Helper T cell (primary cell): ENCODE results near the genes PEAR1, OR6K2 and CFAP45.

DNA sequence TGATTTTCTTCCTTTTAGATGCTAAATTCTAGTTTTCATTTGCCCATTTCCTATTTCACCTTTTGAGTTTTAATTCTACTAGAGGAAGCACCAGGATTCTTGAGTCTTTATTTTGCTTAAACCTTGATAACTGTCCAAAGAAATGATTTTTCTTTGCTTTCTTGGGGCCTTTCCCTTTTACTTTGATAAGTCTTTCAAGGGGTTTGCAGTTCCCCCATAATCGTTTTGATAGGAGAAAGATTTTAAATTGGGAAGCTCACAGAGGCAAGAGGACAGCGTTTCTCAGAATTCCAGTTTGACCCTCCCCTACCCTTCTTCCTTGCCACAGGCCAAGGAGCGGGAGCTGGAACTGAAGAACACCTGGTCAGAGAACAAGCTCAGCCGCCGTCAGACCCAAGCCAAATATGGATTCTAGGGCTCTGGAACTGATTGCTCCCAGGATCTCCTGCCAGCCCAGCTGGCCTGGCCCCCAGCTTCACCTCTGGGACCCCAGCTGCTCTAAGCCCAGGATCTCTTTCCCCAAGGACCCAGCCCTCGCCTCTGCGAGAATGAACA is 16.5 kb downstream of the SH2D2A start:
- PRO-cap, 2 experiments: no peak in any of the 2 experiments

- PRO-cap, 2 experiments: no peak in any of the 2 experiments
Observed at GRCh38 chr1:156893322-156894515, at the start of gene PEAR1. Gene PEAR1, plus strand, starts transcription at chr1:156893718.

GRCh38 chr1:157013507-157014326 is 31.8 kb downstream of the ARHGEF11 start:
- PRO-cap, 2 experiments: no peak in any of the 2 experiments

GRCh38 chr1:157274654-157275990 is 136.9 kb upstream of the ETV3 start:
- PRO-cap, 2 experiments: no peak in any of the 2 experiments

DNA sequence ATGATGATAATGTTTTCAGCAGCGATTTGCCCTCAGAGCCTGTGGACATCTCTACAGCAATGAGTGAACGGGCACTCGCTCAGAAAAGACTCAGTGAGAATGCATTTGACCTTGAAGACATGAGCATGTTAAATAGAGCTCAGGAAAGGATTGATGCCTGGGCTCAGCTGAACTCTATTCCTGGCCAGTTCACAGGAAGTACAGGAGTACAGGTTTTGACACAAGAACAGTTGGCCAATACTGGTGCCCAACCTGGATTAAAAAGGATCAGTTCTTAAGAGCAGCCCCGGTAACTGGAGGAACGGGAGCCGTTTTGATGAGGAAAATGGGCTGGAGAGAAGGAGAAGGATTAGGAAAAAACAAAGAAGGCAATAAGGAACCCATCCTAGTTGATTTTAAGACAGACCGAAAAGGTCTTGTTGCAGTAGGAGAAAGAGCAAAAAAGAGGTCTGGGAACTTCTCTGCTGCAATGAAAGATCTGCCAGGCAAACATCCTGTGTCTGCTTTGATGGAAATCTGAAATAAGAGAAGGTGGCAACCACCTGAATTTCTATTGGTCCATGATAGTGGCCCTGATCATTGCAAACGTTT is 9.3 kb upstream of the FCRL3 start:
- PRO-cap, 2 experiments: no peak in any of the 2 experiments

DNA sequence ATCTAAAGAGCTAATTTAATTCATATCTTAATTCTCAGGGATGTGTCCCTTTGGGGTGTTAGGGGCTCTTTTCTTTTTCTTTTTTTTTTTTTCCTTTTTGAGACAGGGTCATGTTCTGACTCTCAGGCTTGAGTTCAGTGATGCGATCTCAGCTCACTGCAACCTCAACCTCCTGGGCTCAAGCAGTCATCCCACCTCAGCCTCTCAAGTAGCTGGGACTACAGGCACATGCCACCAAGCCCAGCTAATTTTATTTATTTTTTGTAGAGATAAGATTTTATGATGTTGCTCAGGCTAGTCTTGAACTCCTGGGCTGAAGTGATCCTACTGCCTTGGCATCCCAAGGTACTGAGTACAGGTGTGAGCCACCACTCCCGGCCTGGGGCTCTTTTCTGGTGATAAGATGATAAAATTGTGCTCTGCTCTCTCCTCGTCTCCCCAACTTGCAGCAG is 15.1 kb downstream of the FCRL1 start:
- PRO-cap, 2 experiments: no peak in any of the 2 experiments

GRCh38 chr1:158002478-158003600 is 9.4 kb downstream of the KIRREL1 start:
- PRO-cap, 2 experiments: no peak in any of the 2 experiments

DNA sequence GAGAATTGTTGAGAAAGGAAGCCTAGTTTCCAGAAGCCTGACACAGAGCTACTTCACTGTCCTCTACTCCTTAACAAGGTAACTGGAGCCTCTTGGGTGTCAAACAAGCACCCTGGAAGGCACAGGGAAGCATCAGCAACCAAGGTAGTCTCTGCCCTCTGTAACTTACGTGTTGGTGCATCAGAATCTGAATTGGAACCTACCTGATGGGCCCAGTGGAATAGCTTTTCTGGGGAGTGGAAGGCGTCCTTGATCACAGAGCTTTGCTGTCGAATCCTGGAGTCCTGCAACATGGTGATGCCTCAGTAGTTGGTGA is 30.7 kb downstream of the SMIM42 start:
- PRO-cap, 2 experiments: no peak in any of the 2 experiments

DNA sequence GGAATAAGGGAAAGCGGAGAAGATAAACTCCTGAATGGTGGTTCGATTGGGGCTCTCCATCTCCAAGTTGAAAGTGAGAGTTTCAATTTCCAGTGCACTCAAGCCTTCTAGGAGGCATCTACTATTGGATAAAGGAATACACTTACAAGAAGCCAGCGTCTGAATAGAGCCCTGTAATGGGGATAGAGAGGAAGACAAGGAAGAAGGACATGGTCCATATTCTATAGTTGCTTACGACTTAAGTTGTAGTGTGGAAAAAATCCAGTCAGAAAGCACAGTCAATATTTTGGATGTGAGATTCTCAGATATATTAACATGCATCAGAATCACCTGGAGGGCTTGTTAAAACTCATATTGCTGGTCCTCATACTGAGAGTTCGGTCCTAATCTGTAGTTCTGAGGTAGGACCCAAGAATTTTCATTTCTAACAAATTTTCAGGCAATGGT is at the start of gene OR6K2:
Gene OR6K2 (minus strand): TSS at position 60 of the 447 bp plus-strand sequence.
- PRO-cap, 2 experiments: no peak in any of the 2 experiments

- PRO-cap, 2 experiments: no peak in any of the 2 experiments
Observed at GRCh38 chr1:158833370-158833670, 2.2 kb downstream of the MNDA start.

GRCh38 chr1:158998915-158999328 is 3.6 kb downstream of the PYDC5 start:
- PRO-cap, 2 experiments: no peak in any of the 2 experiments

DNA sequence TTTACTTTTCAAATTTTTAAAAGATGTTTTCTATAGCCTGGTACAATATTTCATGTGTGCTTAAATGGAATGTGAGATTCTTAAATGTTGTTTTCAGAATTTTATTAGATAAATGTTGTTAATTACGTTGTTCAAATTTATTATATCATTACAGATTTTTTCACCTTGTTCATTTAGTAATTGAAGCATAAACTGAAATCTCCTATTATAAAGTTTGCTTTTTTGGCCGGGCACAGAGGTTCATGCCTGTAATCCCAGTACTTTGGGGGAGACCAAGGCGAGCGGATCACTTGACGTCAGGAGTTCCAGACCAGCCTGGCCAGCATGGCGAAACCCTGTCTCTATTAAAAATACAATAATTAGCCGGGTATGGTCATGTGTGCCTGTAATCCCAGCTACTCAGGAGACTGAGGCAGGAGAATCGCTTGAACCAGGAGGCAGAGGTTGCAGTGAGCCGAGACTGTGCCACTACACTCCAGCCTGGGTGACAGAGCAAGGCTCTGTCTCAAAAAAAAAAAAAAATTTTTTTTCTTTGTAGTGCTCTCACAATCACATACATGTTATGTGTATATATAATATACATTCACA is 1.3 kb downstream of the IFI16 start:
- PRO-cap, 2 experiments: peak in 1 of 2 experiments; most common minus-strand start position 464 of the sequence (in 1)

- PRO-cap, 2 experiments: no peak in any of the 2 experiments
Observed at GRCh38 chr1:159188101-159188800, 16.4 kb upstream of the ACKR1 start.

DNA sequence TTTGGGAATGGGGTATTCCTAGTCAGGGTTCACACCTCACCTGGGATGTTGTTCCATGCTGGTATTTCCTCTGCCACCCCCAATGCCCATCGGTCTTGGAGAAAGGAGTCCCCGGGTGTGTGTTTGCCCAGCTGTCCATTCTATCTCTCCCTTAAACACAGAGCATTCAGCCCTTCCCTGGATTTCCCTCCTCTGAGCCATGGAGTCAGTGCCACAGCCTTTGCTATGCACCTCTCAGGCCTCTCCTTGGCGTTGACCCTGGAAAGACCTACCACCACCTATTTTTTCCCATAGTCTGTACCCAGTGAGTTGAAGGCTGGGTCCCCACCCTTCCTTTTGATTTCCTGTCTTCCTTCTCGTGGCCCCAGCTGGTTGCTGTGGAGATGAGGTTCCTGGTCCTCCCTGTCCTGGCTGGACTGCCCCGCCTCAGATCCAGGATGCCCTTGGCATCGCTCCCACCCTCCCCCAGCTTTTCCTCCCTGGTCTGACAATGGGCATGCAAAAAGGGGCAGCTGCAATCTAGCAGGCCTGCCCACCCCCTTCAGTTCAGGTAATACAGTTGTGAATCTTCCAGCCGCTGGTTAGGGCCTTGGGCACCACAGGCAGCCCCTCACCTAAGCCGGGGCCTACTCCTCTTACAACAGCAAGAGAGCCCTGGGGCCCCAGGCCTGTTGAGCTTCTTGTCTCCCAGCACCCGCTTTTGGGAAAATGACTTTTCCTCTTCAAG is 2.3 kb upstream of the ACKR1 start:
- PRO-cap, 2 experiments: no peak in any of the 2 experiments

GRCh38 chr1:159713257-159713752 is 1.1 kb downstream of the CRP start:
- PRO-cap, 2 experiments: no peak in any of the 2 experiments

GRCh38 chr1:159751769-159752333 is 28.9 kb upstream of the DUSP23 start:
- PRO-cap, 2 experiments: no peak in any of the 2 experiments

DNA sequence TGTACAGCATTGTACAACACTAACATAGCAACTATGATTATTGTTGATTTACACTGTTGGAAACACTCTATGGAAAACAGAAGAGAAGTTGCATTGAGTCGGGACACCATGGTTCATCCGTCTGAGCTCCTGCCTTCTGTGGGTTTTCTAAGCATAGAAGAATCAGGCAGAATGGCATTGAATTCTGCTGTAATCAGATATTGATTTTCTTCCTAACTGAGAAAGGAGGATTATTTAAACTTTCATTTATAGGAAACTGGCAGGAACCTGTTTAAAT is 24.8 kb upstream of the DUSP23 start:
- PRO-cap, 2 experiments: no peak in any of the 2 experiments

DNA sequence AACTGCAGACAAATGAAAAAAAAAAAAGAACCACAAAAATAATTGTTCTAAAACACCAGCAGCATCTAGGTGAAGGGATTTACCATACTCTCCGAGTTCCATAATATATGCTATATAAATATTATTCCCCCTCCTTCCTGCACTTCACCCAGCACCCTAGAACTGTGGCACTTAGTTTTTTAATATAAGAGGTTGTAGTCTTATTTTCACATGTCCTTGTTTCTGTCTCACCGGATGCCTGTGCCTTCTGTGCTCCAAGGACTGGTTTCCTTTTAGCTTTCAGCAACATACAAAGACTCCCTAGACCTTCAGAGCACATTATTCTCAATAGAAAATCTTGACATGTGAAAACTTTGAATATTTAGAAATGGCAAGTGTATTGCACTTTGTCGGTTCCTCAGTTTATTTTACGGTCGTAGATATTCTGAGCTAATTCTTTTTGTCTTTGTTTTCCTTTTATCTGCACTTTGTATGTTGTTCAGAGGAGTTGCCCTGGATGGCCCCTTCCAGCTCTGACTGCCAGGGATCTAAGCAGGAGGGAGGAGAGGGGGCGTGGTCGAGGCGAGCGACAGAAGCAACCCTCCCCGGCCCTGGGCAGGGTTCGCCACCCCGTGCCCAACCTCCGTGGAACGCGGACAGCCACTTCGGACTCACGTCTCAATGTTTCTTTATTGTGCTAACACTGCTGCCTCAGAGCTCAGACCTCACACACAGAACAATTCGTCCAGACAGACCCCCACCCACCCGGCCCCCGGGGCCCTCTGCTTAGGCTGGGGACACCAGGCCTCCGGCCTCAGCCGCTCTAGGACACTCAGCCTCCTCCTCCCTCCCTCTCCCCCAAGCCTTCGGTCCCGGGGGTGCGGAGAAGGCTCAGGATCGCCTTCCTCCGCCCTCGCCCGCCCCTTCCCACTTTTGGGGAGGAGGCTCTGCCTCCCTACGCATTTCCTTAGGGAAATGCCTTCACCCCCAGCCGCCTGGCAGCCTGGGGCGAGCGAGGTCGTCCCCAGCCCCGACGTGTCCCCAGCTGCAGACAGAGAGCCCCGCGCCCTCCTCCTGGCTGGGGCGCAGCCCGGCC is 8.5 kb downstream of the VSIG8 start:
- PRO-cap, 2 experiments: no peak in any of the 2 experiments

- PRO-cap, 2 experiments: no peak in any of the 2 experiments
Observed at GRCh38 chr1:159899956-159900911, at the start of gene CFAP45. Gene CFAP45, minus strand, starts transcription at chr1:159900165.

- PRO-cap, 2 experiments: no peak in any of the 2 experiments
Observed at GRCh38 chr1:159914532-159915184, 10.6 kb downstream of the TAGLN2 start.